CMK (cell line): ENCODE data around the gene CEP152.

DNA sequence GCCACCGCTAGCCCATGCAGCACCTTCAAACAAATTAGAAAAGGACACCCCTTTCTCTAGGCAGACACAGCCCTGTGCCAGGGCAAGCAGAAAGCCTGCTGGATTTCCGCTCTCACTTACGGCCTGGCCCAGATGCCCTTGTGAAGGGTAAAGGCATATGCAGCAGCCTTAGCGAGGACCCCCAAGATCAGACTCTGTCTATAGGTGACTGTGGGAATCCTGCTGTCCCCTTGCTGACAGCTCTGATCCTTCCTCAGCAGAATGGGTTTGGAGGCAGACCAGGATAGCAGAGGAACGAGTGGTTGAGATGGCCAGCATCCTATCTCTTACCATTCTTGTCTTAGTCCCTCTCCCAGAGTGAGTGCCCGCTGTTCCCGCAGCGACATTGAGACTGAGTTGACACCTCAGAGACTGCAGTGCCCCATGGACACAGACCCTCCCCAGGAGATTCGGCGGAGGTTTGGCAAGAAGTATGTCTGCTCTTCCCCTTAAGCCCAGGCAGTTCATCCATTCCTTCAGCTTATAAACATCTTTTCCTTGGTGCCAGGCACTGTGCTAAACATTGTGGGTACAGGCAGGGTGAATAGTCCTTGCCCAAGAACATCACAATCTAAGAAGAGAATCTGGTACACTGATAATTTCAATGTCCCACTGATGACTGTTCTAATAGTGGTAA lies 21.1 kb downstream of the DUOX1 start:
- RRBS: no CpG with 5 or more reads among the region's 10 CpGs

- RRBS: 2% methylated on average over 7 of the region's 34 CpGs
Measured at GRCh38 chr15:45200749-45201606, 13.2 kb upstream of the SHF start.

DNA sequence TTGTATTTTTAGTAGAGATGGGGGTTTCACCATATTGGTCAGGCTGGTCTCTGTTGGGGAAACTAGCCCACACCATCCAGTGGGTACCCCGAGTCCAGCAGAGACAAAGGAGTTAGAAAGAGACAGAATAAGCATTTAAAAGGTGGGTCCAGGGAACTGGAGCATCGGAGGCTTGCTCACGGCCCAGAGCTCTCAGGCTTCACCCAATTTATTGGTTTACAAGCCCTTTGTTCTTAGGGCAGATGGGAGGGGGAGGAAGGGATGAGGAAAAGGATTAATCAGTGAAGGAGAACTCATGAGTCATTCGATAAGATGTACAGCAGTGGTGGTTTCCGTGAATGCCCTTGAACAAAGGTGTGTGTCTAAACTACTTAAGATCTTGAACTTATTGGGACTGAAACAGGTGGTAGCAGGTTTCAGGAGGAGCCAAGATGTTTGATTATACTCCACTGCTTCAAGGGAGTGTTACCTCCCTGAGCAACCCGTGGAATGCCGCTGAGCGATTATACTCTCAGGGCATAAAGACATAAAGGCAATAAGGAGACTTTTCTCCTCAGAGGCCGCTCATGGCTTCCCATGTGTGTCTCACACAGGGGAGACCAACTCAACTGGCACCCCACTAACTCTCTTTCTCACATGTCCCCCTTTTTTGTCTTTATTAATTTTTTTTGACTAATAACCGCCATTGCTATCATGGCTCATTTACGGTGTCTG lies 17.4 kb upstream of the SLC28A2 start:
- RRBS: no CpG with 5 or more reads among the region's 11 CpGs

DNA sequence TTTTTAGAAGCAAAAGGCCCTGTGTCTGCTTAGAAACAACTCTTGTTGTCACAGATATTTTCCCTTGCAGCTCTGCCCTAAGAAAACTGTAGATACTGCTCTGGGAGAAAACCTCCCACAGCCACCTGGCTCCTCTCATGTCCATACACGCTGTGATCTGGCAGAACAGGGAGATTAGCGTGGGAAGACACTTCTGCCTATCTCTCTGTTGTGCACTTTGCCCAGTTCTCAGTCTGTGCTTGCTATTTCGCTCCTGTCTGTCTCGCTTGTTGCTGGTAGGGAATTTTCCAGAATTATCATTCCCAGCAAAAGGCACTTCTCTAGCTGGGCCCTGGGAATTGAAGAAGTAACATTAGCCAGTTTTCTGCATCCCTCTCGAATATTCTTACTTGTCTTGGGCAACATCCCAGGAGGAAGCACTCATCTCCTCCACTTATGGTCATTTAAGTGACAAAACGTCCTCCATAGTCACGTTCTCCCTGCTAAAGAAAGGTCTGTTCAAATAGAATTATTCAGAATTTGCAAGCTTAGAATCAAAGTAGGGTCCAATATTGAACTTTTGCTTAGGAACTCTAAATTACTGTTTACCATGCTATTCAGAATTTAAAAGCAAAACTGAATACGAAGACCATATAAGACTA lies 8.2 kb upstream of the GATM start:
- RRBS: no CpG with 5 or more reads among the region's 8 CpGs

DNA sequence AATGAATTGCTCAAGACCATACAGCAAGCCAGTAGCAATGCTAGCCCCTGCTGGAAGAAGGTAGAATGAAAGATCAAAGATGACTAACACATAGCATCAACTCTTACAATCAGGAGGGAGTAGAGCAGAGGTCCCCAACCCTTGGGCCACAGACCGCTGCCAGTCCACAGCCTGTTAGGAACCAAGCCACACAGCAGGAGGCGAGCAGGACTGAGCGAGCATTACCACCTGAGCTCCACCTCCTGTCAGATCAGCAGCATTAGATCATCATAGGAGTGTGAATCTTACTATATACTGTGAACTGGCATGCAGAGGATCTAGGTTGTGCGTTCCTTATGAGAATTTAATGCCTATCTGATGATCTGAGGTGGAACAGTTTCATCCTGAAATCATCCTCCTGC lies 8.2 kb upstream of the SPATA5L1 start:
- RRBS: no CpG with 5 or more reads among the region's 4 CpGs

GRCh38 chr15:45456166-45457225 lies 26.1 kb downstream of the C15orf48 start:
- RRBS: no CpG with 5 or more reads among the region's 23 CpGs

GRCh38 chr15:45539578-45540079 lies 17.1 kb upstream of the SLC30A4 start:
- RRBS: no CpG with 5 or more reads among the region's 3 CpGs

GRCh38 chr15:45635699-45636238 lies 940 bp downstream of the SQOR start:
- RRBS: no CpG with 5 or more reads among the region's 17 CpGs

- RRBS: no CpG with 5 or more reads among the region's 1 CpG
Measured at GRCh38 chr15:45642232-45642546, 7.4 kb downstream of the SQOR start.

GRCh38 chr15:48151852-48152421 lies 26.2 kb downstream of the MYEF2 start:
- RRBS: no CpG with 5 or more reads among the region's 3 CpGs

- RRBS: no CpG with 5 or more reads among the region's 13 CpGs
Measured at GRCh38 chr15:48395224-48396238, 64.3 kb downstream of the DUT start.

GRCh38 chr15:48489852-48490409 lies 155.6 kb downstream of the FBN1 start:
- RRBS: no CpG with 5 or more reads among the region's 14 CpGs

DNA sequence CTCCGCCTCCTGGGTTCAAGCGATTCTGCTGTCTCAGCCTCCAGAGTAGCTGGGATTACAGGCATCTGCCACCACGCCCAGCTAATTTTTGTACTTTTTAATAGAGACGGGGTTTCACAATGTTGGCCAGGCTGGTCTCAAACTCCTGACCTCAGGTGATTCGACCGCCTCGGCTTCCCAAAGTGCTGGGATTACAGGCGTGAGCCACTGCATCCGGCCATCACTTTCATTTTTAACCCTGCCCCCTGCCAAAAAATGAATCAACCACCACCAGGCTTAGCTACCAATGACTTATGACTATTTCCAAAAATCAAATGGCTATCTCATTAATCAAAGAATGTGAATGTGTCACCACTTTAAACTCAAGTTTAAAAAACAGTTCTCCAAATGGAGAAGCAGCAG lies 20.2 kb downstream of the CEP152 start:
- RRBS: no CpG with 5 or more reads among the region's 9 CpGs

GRCh38 chr15:48797257-48797791 lies 13.5 kb downstream of the CEP152 start:
- RRBS: no CpG with 5 or more reads among the region's 5 CpGs

DNA sequence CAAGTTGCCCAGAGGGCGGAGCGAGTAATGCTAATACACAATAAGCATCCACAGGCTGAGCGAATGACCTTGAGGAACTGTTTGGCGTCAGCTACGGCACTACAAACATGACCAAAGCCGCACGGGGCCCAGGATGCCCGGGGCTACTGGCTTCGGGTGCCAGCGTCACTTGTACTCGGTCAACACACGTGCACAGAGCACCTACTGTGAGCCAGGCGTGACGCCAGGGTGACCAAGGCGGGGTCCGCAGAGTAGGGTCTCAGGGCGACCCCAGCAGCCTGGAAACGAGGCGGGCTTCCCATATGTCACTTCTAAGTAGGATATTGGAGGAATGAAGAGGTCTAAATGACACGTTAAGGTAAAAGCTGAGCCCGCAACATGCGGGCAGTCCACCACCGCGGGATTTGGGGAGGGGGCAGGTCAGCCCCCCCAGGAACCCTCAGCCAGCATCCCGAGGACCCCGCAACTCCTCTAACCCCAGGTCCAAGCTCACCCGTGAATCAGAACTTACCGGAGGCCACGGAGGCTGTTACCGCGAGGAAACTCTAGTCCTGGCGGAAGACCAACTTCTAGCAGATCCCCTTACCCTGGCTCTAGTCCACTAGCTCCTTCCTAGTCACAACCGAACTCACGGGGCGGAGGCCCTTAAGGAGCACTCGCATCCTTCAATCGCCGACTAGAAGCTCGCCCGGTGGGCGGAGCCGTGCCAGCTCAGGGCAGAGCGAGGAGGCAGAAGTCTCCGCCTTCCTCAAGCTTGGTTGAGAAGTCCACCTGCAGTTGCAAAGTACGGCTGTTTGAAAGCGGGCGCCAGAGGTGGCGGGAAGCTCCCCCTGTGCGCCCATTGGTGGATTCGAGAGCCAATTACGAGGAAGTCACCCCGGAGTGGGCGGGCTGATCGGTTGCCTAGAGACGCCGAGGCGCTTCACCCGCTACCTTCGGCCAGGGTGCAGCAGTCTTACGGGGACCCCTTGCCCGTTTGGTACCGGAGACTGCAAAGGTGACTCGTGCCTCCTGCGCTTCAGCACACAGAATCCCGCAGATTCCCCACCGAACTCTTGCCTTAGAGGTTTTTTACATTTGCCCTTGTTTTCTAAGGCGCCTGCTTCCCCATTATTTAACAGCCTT lies at the start of gene CEP152:
Gene CEP152 (minus strand): TSS at position 620 of the 1,125 bp plus-strand sequence.
- RRBS: 0% methylated on average over 7 of the region's 67 CpGs

DNA sequence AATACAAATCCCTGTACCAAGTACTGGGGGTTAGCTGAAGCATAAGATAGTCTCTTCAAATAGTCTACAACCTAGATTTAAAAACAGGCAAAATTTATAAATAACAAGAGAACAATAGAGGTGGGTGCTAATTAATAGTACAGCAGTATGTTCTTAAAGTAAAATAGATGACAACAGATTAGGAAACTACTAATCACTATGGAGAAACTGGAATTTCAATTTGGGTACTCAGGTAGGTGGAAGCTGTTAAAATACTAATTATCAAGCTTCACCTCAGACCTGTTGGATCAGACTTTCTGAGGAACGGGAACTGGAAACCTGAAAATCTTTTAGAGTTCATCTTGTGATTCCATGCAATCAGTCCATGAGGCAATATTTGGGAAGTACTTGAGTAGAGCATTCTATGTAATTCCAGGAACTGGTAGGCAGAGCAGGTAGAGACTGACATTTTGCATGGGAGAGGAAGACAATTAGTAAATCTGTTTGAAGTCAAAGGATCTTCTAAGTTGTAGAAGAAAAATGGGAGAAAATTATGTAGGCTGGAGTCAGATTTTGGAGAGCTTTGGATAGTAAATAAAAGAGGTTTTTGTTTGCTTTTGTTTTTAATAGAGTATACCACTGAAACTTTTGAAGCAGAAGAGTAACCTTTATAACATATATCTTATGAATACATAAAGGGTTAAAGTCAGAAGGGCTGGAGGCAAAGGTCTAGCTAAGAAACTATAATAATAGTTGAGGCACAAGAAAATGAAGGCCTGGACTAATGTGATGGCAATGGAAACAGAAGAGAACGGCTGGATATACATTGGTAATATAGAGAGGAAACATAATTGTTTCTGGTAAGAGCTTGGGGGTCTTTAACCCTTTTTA lies 43.1 kb downstream of the FGF7 start:
- RRBS: no CpG with 5 or more reads among the region's 2 CpGs

GRCh38 chr15:50095837-50096366 lies 23.1 kb downstream of the ATP8B4 start:
- RRBS: no CpG with 5 or more reads among the region's 7 CpGs

DNA sequence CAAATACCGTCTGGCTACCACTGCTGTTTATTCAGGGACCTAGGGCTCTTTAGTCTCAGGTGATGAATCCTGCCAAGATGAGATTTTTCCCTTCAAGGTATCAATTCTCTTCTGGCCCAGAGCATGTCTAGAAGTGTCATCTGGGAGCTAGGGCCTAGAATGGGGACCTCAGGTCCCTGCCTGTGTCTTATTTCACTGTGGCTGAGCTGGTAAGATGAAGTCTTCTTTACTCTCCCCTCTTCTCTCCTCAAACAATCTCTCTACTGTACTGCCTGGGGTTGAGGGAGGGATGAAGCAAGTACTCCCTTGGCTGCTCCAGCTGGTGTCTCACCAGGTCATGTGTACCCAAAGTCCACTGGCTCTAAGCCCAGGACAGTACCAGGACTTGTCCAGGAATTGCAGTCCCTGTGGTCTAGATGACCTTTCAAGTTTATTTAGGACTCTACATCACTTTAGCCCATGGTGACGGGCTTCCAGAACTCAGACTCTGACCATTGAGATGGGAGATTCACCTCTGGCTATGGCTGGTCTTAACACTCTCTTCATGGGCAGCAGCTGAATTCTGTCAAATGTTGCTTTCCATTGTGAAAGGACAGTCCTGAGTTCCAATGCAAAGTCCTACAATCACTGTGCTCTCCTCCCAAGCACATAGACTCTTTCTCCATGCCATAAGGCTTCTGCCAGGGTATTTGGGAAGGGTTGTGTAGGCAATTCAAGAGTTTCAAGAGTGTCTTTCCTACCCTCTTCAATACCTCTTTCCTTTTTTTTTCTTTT lies 17.5 kb upstream of the SLC27A2 start:
- RRBS: no CpG with 5 or more reads among the region's 2 CpGs

DNA sequence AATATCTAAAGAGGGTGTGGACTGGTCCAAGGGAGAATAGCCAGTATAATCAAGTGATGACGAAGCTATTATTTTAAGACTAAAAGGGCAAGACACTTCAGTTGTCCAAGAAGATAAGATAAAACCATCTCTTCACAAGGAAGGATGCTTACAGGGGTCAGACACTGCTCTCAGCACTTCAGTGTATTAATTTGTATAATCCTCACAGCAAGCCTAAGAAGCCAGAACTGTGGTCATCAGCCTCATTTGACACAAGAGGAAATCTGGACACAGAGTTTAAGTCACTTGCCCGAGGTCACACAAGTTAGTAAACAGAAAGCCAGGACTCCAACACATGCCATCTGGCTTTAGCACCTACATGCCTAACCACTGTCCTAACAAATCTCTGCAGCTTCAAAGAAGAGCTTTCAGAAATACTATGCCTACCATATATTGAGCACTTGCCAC lies 14.6 kb downstream of the HDC start:
- RRBS: no CpG with 5 or more reads among the region's 2 CpGs